T-cell (primary cell): ENCODE measurements around a stretch of chr3.

DNA sequence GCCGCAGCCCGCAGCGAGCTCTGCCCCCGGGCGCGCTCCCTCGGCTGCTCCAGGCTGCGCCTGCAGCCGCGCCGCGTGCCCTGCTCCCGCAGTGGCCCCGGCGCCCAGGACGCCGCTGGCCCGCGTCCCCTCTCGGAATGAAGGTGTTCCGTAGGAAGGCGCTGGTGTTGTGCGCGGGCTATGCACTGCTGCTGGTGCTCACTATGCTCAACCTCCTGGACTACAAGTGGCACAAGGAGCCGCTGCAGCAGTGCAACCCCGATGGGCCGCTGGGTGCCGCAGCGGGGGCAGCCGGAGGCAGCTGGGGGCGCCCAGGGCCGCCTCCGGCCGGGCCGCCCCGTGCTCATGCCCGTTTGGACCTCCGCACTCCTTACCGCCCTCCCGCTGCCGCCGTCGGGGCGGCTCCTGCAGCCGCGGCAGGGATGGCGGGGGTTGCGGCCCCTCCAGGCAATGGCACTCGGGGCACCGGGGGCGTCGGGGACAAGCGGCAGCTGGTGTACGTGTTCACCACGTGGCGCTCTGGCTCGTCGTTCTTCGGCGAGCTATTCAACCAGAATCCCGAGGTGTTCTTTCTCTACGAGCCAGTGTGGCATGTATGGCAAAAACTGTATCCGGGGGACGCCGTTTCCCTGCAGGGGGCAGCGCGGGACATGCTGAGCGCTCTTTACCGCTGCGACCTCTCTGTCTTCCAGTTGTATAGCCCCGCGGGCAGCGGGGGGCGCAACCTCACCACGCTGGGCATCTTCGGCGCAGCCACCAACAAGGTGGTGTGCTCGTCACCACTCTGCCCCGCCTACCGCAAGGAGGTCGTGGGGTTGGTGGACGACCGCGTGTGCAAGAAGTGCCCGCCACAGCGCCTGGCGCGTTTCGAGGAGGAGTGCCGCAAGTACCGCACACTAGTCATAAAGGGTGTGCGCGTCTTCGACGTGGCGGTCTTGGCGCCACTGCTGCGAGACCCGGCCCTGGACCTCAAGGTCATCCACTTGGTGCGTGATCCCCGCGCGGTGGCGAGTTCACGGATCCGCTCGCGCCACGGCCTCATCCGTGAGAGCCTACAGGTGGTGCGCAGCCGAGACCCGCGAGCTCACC is 1.6 kb downstream of the CHST2 start:
- PRO-cap, 7 experiments: peak in 3 of 7 experiments; most common minus-strand start position 224 of the sequence (in 3)

- PRO-cap, 7 experiments: no peak in any of the 7 experiments
These were observed 15.7 kb downstream of the CHST2 start for GRCh38 chr3:143135348-143135561.

- PRO-cap, 7 experiments: no peak in any of the 7 experiments
These were observed 40.7 kb downstream of the CHST2 start for GRCh38 chr3:143160269-143160699.

DNA sequence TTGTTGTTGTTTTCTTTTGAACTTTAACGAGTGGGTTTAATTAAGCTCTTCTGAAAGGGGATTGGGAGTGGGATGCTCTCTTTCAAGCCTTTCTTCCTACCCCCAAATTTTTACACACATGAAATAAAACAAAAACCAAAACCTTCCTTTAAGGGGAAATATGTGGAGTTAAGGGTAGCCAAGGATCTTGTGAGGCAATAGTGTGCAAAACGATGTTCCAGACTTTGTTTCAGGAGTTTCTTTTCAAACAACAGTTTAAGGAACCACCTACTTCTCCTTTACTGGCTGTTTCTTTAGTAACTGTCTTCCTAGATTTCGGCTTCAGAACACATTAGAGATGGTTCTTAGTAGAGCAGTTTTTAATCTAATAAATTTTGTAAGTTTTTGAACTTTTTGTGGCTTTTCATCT is 5.7 kb downstream of the DIPK2A start:
- PRO-cap, 7 experiments: no peak in any of the 7 experiments

GRCh38 chr3:146152546-146153449 is 8.2 kb downstream of the PLOD2 start:
- PRO-cap, 7 experiments: no peak in any of the 7 experiments

DNA sequence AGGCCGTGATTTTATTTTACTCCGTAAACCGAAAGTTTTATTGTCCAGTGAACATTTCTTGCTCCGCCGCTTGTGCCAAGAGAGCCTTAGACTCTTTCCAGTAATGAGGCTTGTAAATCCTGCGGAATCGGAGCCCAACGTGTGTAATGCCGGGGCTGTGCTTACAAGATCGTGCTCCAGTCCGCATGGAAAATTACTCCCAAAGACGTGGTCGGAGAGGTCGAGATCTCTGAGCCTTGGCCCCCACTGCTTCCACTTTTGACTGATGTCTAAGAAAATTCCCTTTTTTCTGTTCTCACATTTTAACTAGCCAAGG is 691 bp upstream of the PLOD2 start:
- PRO-cap, 7 experiments: no peak in any of the 7 experiments

DNA sequence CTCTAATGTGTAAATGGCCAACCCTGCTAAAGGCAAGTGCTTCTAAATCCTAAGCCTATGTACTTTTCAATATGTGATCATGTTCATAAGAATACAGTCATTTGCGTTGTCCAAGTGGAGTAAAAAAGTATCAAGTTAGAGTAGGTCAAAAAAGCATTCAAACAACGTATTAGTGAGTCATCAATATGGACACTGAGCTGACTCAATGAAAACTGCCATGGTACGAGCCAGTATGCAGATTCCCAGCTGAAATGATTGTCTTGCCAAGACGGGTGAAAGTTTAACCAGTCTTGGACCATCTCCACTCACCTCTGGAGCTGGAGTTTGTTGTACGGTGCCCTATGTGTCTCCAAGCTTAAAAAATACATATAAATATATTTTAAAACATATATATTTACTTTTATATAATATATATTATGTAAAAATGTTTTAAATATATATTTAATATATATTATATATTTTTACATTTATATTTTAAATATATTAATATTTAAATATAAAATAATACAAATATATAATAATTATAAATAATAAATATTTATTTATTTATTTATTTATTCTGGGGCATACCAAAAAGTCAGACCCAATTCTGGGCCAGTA is 27.4 kb downstream of the PLSCR4 start:
- PRO-cap, 7 experiments: no peak in any of the 7 experiments

GRCh38 chr3:146313782-146314353 is 63.0 kb upstream of the PLSCR4 start:
- PRO-cap, 7 experiments: no peak in any of the 7 experiments

GRCh38 chr3:146470407-146470858 is 1.1 kb upstream of the PLSCR2 start:
- PRO-cap, 7 experiments: no peak in any of the 7 experiments

DNA sequence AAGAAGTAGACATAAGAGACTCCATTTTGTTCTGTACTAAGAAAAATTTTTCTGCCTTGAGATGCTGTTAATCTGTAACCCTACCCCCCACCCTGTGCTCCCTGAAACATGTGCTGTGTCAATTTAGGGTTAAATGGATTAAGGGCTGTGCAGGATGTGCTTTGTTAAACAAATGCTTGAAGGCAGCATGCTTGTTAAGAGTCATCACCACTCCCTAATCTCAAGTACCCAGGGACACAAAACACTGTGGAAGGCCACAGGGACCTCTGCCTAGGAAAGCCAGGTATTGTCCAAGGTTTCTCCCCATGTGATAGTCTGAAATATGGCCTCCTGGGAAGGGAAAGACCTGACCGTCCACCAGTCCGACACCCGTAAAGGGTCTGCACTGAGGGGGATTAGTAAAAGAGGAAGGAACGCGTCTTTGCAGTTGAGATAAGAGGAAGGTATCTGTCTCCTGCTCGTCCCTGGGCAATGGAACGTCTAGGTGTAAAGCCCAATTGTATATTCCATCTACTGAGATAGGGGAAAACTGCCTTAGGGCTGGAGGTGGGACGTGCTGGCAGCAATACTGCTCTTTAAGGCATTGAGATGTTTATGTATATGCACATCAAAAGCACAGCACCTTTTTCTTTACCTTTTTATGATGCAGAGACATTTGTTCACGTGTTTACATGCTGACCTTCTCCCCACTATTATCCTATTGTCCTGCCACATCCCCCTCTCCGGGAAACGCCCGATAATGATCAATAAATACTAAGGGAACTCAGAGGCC is 21.9 kb downstream of the PLSCR1 start:
- PRO-cap, 7 experiments: no peak in any of the 7 experiments

DNA sequence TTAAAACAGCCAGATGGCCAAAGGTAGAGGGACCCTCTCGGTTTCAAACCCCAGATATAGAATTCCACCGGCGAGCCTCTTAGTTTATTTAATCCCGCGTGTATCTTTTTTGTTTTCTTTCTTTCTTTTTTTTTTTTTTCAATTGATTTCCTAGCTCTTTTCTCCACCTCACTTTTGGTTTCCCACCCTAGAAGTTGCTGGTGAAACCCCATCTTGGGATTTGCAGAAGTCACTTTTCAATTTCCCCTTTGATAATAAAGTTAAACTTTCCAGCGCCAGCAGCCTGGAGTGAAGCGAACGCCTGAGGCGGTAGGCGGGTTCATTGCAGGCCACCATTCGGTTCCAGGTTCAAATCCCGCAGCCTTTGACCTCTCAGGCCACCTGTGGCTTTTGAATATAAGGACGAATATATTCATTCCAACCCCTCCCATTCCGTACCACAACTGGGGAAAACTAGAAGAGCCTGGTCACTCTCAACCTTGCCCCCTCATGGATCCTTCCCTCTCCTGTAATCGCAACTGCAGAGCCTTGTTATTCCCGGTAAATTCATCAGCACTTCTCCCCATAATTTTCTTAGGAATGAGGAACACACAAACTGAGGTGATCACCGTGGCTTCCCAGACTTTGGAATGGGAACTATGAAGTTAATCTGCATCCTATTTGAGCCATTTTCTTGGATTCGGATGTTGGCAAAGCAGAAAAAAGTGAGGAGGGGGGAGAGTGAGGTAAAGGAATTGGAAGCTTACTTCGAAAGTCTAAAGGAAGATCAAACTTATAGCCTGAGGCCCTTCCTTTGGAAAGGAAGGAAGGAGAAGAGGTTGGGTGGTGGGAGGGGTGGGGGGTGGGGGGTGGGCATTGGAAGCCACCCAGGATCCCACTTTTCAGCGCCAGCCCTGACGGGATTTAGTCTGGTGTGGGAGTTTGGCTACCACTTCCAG is 35.2 kb downstream of the ZIC4 start:
- PRO-cap, 7 experiments: peak in 1 of 7 experiments; most common plus-strand start position 59 of the sequence (in 1)

DNA sequence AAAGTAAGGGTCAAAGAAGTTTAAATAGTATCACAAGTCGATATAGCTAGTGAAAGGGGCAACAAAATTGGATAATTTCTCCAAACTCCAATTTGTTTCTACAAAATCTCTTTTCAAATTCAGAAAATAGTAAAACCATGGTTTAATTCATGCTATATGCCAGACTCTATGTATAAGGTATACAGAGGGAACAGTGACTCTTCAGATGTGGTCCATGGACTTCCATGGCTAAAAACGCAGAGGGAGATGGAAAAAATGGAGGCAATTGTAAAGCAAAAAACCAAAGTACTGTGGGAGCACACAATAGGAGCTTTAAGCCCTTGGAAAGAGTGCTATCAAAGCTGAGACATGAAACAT is 264.7 kb upstream of the AGTR1 start:
- PRO-cap, 7 experiments: no peak in any of the 7 experiments

GRCh38 chr3:148946890-148947496 is 44.3 kb upstream of the GYG1 start:
- PRO-cap, 7 experiments: no peak in any of the 7 experiments

DNA sequence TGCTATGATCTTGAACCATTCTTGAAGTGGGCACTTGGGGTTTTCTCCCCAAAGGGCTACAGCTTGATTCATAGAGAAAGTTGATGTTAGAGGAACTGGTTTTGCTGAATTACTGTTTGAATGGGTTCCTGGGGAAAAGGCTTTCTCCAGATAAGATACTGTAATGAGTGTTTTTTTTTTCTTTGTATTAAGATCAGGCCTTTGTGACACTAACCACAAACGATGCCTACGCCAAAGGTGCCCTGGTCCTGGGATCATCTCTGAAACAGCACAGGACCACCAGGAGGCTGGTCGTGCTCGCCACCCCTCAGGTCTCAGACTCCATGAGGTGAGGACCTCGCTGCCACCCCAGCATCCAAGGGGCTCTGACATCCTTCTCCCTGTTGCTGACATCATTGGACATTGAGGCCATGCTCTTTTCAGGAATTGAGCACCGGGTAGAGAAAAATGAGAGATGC is 2.6 kb downstream of the GYG1 start:
- PRO-cap, 7 experiments: no peak in any of the 7 experiments

GRCh38 chr3:148997607-148998135 is 6.3 kb downstream of the GYG1 start:
- PRO-cap, 7 experiments: no peak in any of the 7 experiments

DNA sequence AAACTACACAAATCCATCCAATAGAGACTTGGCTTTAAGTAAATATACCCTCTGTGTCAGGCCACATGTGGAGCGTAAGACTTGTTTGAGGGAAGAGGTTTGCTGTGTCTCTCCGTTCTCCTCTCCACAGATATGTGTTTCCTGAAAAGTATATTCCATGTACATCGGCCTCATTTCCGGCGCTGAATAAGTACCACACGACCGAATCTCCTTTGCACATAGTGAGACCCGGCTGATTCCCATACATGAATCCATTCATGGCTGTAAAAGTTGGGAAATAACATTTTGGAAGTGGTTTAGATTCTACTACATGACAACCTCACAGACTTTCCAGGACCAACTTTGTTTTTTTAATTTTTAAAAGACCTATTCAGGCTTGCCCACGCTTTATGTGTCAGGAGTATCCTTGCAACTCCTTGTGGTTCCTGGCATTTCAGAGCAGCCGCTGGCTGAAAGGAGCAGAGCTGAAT is 35.1 kb downstream of the CP start:
- PRO-cap, 7 experiments: no peak in any of the 7 experiments

- PRO-cap, 7 experiments: no peak in any of the 7 experiments
These were observed 8.3 kb downstream of the TM4SF1 start for GRCh38 chr3:149368777-149369996.

DNA sequence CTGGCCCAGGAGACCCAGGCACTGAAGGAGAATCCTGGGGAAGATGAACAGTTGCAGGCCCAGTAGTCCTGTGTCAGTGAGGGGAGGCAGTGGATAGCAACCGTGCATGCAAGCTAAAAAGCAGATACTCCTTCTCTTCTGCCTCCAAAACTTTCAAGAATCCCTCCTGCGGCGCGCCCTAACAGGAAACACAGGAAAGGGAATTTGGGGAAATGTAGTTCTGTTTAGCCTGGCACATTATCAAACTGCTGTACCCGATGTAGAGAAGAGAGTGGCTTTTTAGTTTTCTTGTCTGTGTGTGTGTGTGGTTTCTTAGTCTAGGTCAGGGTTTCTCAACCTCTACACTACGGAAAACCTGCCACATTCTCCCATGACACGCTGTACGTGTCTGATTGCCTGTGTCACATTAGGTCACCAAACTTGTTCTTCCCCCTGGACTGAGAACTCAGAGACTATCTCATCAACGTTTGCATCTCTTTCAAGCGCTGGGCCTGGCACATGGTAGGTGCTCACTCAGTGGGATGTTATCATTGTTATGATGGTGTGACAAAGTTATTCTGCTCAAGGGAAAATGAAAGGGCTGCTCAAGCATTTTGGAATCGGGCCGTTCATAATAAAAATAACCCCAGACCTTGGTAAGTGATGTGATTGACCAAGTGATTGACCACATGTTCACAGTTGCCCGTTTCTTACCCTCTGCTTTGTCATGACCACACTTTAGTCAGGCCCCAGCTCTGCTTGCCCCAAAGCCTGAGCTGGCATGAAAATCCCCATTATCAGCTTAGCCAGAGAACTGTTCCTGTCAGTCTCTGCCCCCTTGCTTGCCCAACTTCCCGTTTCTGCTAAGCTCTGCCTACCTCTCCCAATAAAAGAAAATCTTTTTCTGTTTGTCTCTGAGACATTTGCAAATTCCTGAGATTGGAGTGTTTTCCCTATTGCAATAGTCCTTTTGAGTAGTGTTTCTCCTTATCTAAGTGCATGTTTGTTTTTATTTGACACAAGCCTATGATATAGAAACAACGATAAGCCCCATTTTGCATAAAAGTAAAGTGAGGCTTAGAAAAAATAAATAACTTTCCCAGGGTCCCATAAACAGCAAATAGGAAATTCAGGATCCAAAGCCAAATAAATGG is 33.3 kb downstream of the TM4SF4 start:
- PRO-cap, 7 experiments: no peak in any of the 7 experiments

DNA sequence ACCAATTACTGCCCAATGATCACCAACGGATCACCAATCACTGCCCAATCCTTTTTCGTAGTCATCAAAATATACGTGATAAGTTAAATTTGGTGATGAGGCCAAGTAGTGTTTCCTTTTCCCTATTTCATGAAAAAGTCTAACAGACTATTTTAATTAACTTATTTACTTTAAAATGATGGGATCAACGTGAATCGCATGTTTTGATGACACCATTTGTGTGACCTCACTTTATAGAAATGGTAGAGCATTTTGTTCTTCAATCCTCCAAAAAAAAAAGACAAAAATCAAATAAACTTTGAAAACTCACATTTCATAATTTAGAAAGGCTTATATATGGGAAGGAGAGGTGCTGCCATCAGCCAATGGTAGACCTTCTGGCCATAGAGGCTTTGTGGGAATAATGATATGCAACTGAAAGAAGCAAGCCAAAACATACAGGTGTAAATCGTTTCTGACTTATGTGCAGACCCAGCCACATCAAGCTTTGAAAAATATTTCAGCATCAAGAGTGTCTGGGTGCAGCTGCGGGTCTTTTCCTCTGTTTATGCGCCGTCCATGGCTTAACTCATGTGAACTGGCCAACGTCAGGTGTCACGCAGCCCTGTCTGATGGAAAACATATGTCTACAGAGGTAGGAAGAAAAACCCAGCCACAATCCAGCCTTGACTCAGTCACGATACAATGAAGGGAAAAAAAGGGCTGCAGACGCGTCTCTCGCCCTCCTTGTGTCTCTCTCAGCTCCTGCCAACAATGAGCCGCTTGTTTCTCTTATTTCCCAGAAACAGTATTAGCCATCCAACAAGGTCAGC is 79.0 kb downstream of the TM4SF4 start:
- PRO-cap, 7 experiments: no peak in any of the 7 experiments

GRCh38 chr3:149949837-149950465 is 20.7 kb downstream of the PFN2 start:
- PRO-cap, 7 experiments: no peak in any of the 7 experiments